Cytotoxic T cell (primary cell): ENCODE measurements around a stretch of chr3.

DNA sequence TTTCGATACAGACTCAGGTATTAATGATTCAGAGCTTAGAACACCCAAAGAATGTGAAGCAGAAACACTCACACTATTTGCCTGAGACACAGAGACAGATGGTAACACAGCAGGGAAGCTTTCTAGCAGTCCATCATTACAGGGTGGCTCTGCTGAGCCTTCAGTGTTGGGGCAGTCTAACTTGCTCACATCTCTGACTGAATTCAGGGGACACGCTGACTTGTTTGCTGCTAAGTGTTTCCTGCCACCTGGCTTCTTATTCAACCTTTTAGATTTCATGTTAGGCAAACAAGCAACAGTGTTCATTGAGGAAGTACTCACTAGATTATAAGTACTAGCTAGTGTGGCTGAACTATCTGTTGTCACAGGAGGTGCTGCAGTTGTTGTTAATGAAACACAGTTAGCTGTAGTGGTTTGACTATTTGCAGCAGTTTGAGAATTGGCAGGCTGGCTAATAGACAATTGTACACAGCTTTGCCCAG, 37.4 kb downstream of the USF3 start:
- PRO-cap, 2 experiments = no peak in any of the 2 experiments

- PRO-cap, 2 experiments = no peak in any of the 2 experiments
These were observed 26.2 kb downstream of the DRD3 start for GRCh38 chr3:114152417-114153201.

GRCh38 chr3:114362607-114363180, 68.9 kb downstream of the TIGIT start:
- PRO-cap, 2 experiments = no peak in any of the 2 experiments

GRCh38 chr3:114393615-114394016, 99.8 kb downstream of the TIGIT start:
- PRO-cap, 2 experiments = no peak in any of the 2 experiments

- PRO-cap, 2 experiments = no peak in any of the 2 experiments
These were observed 123.4 kb downstream of the TIGIT start for GRCh38 chr3:114417245-114417628.

- PRO-cap, 2 experiments = no peak in any of the 2 experiments
These were observed 246.2 kb downstream of the TIGIT start for GRCh38 chr3:114539899-114540513.

DNA sequence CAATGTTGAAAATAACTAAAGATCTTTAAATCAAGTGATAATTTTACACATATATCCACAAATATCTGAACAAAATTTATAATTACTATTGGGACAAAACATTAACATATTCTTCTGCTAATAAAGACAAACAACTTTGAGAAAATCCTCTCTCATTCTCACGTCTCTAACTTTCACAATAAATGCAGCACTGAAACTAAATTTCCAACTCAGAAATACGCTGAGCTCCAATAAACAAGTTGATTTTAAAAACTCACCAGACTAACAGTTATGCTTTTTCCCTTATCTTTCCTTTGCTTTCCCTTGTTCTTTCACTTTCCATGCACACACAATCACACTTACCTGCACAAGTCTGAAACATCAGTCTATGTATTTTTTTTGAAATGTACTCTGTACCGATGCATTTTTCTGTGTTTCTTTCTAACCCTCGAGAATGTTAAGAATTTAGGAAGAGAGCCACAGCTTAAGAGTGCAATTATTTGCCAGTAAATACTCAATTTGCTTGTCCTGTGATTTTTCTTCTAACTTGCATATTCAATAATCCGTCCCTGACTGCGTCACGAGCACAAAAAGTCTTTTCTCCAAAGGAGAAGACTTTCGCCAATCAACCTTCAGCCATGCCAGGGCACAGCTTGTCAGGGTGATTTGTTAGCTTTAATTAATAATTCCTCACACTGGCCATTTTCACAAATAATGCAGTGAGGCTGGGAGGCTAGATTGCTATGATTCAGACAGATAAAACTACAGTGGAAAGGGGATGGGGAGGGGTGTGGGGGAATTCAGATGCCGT, 388.3 kb downstream of the ZBTB20 start:
- PRO-cap, 2 experiments = no peak in any of the 2 experiments

- PRO-cap, 2 experiments = no peak in any of the 2 experiments
These were observed 246.4 kb downstream of the ZBTB20 start for GRCh38 chr3:114900517-114901299.

DNA sequence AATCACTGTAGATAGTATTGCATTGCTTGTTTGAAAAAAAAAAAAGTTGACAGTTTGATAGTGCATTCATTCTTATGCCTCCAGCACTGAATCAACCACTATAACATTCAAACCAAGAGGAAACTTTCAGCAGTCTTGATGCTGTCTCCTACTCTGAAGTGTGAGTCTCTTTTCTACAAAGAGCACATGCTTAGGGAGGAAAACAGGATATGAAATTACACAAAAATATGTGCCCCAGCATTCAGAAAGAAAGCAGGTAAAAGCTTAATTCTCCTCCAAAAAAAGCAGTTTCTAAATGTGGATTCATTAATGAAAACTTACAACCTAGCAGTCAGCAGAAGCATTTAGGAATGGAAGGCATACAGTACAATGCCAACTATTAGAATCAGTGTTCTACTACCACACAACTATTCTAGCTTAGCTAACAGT, 78.2 kb downstream of the ZBTB20 start:
- PRO-cap, 2 experiments = no peak in any of the 2 experiments

GRCh38 chr3:115147375-115147749, 274 bp upstream of the ZBTB20 start:
- PRO-cap, 2 experiments = peak in 2 of 2 experiments; most common plus-strand start chr3:115147674 (in 2)

DNA sequence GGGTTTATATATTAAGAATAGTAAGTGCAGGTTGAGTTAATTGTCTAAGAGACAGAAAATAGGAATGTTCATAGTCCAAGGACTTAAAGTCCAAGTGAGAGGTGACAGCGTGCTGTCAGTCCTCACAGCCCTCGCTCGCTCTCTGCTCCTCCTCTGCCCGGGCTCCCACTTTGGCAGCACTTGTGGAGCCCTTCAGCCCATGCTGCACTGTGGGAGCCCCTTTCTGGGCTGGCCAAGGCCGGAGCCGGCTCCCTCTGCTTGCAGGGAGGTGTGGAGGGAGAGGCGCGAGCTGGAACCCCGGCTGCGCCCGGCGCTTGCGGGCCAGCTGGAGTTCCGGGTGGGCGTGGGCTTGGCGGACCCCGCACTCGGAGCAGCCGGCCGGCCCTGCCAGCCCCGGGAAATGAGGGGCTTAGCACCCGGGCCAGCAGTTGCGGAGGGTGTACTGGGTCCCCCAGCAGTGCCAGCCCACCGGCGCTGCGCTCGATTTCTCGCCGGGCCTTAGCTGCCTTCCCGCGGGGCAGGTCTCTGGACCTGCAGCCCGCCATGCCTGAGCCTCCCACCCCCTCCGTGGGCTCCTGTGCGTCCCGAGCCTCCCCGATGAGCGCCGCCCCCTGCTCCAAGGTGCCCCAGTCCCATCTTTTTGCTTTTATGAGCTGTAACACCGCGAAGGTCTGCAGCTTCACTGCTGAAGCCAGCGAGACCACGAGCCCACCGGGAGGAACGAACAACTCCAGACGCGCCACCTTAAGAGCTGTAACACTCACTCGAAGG, 168.2 kb downstream of the GAP43 start:
- PRO-cap, 2 experiments = no peak in any of the 2 experiments

GRCh38 chr3:115831214-115831894, 208.0 kb downstream of the GAP43 start:
- PRO-cap, 2 experiments = no peak in any of the 2 experiments

GRCh38 chr3:116875375-116875700, 430.1 kb upstream of the LSAMP start:
- PRO-cap, 2 experiments = peak in 2 of 2 experiments; most common plus-strand start chr3:116875586 (in 2)

DNA sequence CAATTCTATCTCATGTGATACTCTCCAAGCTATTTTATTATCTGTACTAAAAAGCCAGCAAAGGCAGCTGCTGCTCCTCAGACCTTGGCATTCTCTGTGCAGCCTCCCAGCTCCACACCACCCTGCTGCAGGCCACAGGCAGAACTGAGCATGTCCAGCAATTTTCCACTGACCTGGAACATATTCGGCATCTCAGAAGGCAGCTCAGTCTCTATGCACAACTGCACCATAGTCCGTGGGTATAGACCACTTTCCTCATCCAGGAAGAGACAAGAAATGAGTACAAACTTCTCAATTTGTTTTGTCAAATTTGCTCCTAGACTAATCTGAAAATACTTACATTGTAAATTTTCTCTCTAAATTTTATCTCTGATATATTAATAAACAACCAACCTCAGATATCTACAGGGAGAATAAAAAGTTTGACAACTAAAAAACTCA, 1161.3 kb downstream of the IGSF11 start:
- PRO-cap, 2 experiments = no peak in any of the 2 experiments

- PRO-cap, 2 experiments = peak in 2 of 2 experiments; most common minus-strand start chr3:118804769 (in 2)
These were observed 230.0 kb downstream of the IGSF11 start for GRCh38 chr3:118804675-118805046.

GRCh38 chr3:118933088-118933656, 101.5 kb downstream of the IGSF11 start:
- PRO-cap, 2 experiments = no peak in any of the 2 experiments

DNA sequence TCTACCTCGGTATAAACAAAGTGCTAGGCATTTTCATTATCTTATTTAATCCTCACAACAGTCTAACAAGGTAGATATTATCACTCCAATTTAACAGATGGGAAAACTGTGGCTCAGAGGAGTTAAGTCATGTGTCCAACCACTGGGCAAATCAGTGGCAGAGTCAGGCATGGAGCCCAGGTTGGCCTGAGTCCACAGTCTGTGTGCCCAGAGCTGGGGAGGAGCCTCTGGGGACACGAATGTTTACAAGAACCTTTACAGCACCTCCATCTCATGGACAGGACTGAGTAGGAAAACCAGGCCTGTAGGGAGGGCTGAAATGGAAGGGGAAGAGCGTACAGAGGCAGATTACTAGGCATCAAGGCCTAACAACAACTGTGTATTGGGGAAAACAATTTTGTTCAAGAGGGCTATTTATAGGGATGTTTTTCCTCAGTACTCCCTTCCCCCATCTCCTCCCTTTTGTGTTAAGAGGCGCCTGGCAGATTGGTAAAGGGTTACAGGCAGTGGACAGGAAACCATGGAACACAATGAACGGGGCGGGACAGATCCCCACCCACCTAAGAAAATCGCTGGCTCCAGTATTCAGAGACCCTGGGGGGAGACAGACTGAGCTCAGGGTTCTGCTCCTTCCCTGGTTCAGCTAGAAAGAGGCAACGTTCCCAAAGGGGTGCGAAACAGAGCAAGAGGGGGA, 15.1 kb upstream of the ARHGAP31 start:
- PRO-cap, 2 experiments = no peak in any of the 2 experiments

DNA sequence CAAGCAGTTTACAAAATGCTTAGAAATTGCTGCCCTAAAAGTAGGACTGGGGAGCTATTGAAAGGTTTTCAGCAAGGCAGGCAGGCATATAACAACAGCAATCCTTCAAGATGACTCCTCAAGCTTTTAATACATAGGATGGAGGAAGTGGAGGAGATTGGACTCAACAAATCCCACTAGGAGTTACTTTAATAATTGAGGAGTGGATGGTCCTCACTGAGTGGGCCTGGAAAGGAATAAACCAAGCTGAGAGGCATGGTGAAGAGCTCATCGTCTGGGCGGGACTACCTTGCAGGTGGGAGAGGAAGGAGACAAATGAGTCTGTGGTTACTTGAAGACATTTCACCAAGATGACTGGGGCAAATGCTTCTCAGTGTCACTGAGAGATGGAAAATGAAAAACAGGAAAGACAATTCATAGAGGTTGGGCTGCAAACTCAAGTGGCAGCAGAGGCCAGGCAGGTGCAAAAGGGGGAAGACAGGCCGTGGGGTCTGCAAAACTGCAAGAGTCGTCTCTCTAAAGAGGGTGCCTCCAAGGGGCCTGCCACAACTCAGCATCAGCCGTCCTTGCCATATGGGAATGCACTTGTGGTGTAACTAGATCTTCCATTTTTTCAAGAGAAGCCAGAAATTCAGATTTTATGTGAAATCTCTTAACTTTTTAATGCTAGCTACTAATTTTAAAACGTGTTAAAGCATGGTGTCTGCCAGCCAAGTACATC, 1.5 kb upstream of the ARHGAP31 start:
- PRO-cap, 2 experiments = peak in 1 of 2 experiments; most common plus-strand start position 449 of the sequence (in 1)

DNA sequence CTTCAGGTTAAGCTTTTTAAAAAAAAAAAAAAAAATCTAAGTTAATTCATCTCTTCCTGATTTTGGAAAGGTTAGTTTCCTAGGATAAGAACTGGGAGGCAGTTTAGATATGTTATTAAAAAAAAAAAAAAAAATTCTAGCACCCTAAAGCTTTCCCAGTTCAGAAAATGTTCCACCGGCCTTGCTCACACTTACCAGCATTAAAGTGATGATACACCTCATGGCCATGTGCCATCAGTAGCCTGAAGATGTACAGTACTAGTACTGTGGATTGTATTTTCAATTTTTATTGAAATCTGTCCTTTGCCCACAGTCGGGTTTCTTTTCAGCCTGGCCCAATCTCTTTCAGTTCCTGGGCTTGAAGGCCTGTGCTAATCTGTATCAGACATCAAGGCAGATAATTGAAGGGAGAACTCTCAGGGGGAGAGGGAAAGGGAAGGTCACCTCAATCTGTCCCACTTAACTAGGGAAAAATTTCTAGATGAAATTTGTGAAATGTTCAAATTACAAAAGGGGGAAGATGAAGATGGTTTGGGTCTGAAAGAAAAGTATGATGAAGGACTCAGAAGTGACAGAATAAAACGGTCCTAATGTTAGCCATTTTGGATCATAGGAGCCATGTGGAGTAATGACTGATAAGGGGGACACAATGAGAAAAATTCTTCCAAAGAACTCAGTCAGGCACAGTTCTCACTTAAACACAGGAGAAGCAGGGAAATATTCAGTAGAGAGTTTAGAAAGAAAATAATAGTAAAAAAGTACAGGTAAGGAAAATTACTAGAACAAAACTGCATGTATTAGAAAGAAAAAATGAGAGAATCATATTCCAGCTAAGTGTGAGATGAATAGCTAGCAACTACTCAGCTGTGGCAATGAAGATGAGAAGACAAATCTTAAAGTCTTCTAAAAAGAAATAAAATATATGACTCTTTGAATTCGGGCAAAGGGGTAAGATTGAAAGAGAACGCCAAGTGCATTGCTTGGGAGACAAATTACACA, 27.6 kb downstream of the TMEM39A start:
- PRO-cap, 2 experiments = no peak in any of the 2 experiments

GRCh38 chr3:119439791-119440470, 23.5 kb downstream of the TMEM39A start:
- PRO-cap, 2 experiments = no peak in any of the 2 experiments